A375 (cell line): ENCODE measurements around the gene ELK3.

- RAMPAGE, long total RNA = no peak
Observed at GRCh38 chr12:94988552-94989082, 14.9 kb downstream of the NDUFA12 start.

GRCh38 chr12:95202691-95203527 lies 14.4 kb downstream of the FGD6 start:
- RAMPAGE, long total RNA = no peak

DNA sequence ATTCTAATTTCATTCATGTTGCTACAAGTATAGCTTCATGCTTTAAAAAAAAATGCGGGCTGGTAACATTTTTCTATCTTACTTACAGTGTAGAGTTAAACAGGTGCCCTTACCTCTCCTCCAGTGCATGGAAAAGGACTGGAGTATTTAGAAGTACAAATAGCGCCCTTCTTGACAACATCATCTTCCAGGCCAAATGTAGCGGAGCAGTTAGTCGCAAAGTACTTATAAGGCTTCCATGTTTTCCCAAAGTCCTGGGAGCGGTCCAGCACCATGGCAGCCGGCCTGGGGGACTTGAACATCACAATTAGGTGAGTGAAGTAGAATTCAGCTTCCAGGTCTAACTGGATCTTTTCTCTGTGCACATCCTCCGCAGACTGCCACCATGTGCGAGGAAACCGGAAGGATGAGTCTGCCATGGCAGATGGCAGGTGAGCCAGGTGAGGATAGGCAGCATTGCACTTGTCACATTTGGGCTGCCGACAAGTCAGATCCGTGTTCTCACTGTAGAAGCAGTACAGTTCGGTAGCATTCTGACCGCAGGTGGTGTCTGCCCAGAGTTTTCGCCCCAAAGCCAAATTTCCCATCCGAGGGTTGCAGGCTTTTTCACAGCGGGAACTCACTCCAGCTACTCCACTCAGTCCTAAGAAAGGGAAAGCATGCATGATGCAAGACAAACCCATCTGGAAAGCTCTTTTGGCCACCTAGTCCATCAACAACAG lies 3.6 kb downstream of the NTN4 start:
- RAMPAGE, long total RNA = no peak

DNA sequence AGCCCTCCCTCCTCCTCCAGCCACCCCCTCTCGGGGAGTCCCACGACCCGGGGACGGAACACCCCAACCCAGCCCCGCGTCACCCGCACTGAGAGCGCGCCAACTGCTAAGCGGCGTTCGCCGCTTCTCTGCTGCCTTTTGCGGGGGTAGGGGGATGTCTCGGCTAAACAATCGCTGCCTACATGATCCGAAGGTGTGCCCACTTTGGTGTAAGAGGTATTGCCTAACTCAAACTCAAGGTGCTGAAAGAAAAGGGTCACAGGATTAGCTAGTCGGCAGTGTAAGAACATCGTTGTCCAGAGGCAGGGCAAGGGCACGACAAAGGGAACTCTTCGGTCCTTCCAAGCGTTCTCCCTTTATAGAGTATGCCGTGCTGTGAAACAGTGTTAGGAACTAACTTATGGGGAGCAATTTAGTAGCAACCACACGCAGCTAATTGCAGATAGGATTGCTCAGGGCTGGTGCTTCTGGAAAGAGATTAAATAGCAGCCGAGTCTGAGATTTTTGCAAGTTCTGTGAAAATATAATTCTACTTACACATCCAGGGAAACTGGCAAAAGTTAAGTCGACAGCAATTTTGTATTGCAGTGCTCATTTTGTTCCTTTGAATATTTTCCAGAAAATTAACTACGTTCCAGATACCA lies 790 bp upstream of the NTN4 start:
- RAMPAGE, long total RNA = no peak

DNA sequence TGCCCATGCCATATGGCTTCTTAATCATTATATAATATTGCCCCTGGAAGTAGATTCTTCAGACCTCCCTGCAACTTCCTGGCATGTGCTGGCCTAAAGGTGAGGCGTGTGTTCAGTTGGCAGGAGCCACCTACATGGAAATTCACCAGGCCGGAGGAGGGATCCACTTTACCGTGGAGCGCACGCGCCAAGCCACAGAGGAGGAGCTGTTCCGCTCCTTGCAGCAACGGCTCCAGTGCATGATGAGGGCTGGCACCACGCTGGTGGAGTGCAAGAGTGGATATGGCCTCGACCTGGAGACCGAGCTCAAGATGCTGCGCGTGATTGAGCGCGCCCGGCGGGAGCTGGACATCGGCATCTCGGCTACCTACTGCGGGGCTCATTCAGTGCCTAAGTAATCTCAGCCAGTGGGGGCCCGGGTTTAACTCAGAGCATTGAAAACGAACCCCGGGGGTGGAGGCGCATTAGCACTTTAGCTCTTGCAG lies 13.5 kb downstream of the AMDHD1 start:
- RAMPAGE, long total RNA = no peak

DNA sequence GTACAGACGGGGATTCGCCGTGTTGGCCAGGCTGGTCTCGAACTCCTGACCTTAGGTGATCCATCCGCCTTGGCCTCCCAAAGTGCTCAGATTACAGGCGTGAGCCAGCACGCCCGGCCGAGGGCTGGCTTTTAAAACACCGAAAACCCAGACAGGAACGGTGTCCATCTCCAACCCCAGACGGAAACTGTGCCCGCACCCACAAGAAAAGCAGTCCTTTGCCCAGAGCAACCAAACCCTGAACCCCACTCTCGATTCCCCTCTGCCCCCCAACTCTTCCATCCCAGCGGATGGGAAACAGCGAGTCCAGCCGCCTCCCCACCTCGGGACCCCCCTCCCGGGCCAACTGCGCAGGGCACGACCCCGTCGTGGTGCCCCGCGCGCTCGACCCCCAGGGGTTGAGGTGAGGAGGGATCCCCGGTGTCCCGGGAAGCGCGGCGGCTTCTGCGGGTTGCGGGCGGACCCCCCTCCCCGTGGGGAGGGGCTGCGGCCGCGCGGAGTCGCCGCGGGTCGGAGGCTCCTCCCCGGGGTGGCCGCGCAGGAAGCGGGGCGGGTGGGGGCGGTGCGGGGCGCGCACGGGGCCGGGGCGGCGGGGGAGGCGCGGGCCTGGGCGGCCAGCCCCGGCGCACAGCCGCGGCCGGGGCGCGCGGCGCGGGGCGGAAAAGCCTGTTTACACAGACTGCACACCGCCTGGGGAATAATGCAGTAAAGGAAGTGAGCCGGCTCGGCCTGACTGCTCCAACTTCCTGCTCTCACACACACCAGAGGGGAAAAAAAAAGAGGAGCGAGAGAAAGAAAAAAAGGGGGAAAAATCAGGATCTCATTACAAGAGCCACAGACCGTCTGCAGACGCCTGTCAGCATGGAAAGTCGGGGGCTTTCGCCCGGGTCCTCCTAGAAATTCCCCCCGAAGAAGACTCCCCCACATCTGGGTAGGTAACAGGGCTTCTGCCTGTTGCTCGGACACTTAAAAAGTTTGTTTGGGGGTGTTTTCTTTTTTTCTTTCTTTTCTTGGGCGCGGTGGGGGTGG lies at the start of gene ELK3:
Gene ELK3, plus strand, starts transcription at position 601 of the 1,029 bp plus-strand sequence.
- RAMPAGE, long total RNA = no peak

GRCh38 chr12:96235540-96235866 lies 41.3 kb downstream of the ELK3 start:
- RAMPAGE, long total RNA = no peak

DNA sequence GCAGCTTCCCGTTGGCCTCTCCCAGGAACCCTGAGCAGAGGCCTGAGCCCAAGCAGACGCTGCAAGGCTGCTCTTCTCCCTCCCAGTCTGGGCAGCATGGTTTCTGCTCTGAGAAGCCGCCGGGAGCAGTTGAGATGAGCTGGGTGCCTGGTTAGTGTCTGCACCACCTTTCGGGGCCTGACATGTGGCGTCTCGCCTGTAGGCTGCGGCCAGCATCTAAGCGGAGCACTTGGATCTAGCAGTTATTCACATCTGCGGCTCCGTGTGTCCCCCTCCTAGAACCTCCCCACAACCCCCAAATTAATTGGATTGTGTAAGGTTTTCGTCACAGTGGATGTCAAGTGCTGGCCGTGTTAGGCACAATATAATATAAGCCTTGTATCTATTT lies 45.5 kb downstream of the ELK3 start:
- RAMPAGE, long total RNA = no peak

GRCh38 chr12:96254718-96255783 lies 60.9 kb downstream of the ELK3 start:
- RAMPAGE, long total RNA = no peak

- RAMPAGE, long total RNA = no peak
Observed at GRCh38 chr12:96268896-96269868, 75.0 kb downstream of the ELK3 start.

DNA sequence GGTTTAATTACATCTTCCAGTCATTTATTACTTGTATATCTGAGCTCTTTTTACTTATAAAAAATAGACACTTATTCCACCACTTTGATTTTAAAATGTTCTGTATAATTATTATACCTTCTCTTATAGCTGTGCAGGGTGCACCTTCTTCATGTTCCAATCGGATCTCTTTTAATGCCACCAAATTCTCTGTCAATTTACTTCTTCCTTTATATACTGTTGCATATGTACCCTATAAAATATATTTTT lies 101.6 kb downstream of the CDK17 start:
- RAMPAGE, long total RNA = no peak

- RAMPAGE, long total RNA = no peak
Observed at GRCh38 chr12:96355125-96355650, 45.1 kb downstream of the CDK17 start.

DNA sequence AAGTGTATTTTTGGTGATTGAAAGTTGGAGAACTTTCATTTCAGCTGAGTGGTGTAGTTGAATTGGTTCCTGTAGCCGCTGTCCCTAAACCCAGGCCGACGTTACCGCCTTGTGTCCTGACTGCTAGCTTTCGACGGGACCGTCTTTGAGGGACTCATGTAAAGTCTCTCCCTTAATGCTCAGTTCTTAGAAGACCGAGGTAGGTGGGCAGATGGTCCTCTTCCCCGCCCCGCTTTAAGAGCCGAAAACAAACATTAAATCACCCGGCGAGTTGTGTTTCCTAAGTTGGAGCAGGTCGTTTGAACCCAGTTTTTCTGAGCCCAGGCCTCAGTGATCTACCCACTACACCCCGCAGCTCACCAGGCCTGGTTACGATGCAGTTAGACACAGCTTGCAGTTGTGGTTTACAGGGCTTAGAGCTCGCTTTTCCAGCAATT lies 619 bp downstream of the NEDD1 start:
- RAMPAGE, long total RNA = no peak

GRCh38 chr12:97464591-97465917 lies 558.0 kb downstream of the NEDD1 start:
- RAMPAGE, long total RNA = no peak

GRCh38 chr12:97568472-97569016 lies 661.5 kb downstream of the NEDD1 start:
- RAMPAGE, long total RNA = no peak

- RAMPAGE, long total RNA = no peak
Observed at GRCh38 chr12:98402119-98402536, 113.3 kb upstream of the TMPO start.

DNA sequence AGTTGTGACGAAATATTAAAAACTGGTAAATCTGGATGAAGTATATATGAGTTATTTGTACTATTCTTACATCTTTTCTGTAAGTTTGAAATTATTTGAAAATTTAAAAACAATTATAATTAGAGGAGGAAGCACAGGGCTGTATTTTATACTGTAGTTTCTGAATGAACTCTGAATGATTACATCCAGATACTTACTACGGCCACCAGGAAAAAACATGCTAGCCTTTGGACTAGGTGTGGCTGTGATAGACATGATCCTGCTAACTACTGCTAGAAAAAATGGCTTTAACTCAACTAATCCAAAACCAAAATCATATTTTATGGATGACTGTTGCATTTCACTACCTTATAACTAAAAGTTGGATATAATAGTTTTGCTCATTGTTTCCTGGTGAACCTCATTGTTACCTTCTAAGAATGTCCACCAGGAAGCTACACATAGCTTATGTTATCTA lies 15.1 kb upstream of the SLC25A3 start:
- RAMPAGE, long total RNA = no peak

GRCh38 chr12:98857067-98857649 lies 212.1 kb downstream of the APAF1 start:
- RAMPAGE, long total RNA = no peak

DNA sequence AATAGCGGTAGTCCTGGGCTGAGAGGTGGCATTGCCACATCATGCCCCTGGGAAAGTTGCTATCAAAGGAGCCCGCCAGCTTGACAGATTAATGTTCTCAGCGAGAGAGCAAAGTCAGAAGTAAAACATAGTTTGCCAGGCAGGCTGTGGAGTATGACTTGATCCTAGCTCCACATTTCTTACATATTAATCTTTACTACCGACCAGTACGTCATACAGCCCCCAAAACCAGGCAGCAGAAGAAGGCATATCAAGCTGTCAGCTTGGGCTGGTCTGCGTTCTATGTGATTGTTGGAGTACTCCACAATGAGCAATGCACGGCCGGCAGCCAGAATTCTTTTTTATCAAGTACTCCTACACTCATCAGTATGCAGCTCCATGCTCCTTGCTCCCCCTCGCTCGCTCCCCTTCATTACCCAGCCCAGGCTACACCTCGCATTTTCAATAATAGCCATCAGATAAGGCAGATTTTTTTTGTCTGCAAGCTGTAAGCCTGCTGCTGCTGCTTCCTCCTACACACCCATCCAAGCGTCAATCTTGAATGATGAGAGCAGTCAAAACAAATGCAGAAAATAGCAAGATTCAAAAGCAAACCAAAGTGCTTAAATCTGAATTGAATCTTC lies 493.0 kb upstream of the GARIN6 start:
- RAMPAGE, long total RNA = no peak

DNA sequence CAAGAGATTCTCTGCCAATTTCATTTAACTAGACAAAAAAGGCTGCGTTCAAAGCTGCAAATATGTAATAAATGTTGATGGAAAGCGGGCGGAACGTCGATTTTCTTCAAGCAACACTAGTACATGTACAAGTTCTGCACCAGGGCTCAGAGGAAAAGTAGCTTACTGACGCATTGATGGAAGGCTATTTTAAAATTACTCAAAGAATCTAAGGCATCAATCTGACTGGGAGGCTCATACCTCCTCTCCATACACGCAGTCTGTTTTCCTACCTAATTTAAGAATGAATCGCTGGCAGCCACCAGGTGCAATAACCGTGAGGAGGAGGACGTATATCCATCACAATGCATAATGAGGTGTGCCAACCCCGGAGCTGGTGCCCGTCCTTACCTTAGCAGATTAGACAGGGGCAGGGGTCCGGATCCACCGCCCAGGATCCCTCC lies 1.0 kb downstream of the ANKS1B start:
- RAMPAGE, long total RNA = no peak